T47D (cell line): ENCODE measurements around a stretch of chr11.

GRCh38 chr11:10187265-10187958, 106.6 kb downstream of the SBF2 start:
- RRBS: no CpG with 5 or more reads among the region's 4 CpGs

GRCh38 chr11:10288754-10289429, 5.1 kb downstream of the SBF2 start:
- RRBS: no CpG with 5 or more reads among the region's 16 CpGs

- RRBS: 44% methylated on average over 2 of the region's 10 CpGs
Observed at GRCh38 chr11:10289757-10290399, 4.1 kb downstream of the SBF2 start.

- RRBS: no CpG with 5 or more reads among the region's 4 CpGs
Observed at GRCh38 chr11:10318485-10318955, 13.6 kb downstream of the ADM start.

- RRBS: no CpG with 5 or more reads among the region's 2 CpGs
Observed at GRCh38 chr11:10388182-10388452, 66.9 kb upstream of the AMPD3 start.

GRCh38 chr11:10455799-10456886, 1.1 kb downstream of the AMPD3 start:
- RRBS: 65% methylated on average over 4 of the region's 20 CpGs

DNA sequence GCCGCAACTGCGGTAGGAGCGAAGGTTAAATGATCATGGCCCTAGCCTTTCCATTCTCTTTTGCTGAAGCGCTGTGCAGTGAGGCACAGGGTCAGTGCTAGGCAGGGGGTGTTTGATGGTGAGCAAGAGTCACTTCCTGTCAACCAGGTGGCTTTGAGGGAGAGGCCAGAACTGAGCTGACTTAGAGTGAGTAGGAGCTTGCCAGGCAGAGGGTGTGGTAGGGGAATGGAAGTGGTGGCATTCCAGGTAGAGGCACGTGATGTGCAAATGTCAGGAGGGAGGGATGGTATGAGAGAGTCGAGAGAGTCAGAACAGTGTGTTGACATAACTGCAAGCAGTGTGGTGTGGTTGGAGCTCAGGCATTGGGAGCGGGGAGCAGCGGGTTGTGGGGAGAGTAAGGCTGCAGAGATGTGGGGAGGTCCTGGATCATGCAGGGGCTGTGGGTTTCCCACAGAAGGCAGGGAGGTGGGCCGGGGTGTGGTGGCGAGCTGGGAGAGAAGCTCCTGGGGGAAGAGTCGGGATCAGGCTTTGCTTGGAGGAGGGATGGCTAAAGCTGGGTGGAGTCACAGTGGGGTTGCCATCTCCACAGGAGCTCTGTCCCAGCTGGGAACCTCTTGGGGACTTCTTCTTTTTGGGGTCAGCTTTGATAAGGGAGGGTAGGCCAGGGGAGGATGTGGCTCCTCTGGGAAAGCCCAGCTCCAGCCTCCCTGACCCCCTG, 33.3 kb downstream of the AMPD3 start:
- RRBS: no CpG with 5 or more reads among the region's 11 CpGs

GRCh38 chr11:10507892-10508506, 33.0 kb downstream of the RNF141 start:
- RRBS: no CpG with 5 or more reads among the region's 23 CpGs

DNA sequence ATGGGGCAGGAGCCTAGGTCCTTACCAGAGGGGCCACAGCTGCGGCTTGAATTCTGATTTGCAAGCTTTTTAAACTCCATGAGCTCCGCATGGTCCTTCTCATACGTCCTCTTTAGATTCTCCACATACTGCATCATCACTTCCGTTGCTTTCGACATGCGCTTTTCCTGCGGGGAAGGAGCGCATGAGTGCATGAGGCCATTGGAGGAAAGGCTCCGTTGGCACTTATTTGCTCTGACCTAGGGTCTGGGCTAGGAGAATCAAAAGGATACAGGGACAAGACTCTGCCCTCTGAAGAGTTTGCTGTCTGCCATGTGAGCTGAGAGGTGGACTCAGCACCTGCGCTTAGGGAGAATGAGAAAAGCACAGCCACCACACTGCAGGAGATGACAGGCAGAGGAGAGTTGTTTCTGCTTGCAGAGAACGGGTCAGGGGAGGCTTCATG, 32.5 kb upstream of the LYVE1 start:
- RRBS: no CpG with 5 or more reads among the region's 11 CpGs

DNA sequence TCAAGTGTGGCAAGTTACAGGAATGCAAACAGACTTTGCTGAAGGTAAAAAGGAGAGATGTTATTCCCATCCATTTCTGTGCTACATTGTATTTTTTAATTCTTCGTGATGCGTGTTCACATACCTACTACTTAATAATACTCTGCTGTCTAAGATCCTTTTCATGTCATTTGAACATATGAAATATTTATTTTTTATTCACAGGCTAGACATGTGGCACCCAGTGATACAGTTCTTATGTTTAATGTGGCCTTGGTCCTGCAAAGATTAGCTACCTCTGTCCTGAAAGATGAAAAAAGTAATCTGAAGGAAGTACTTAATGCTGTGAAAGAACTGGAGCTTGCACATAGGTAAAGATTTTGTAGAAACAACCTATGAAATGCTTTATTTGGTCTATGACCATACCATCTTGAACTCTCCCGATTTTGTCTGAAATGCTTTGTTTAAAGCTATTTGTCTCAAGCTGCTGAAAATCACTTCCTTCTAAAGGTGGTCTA, 19.3 kb downstream of the CTR9 start:
- RRBS: no CpG with 5 or more reads among the region's 3 CpGs

DNA sequence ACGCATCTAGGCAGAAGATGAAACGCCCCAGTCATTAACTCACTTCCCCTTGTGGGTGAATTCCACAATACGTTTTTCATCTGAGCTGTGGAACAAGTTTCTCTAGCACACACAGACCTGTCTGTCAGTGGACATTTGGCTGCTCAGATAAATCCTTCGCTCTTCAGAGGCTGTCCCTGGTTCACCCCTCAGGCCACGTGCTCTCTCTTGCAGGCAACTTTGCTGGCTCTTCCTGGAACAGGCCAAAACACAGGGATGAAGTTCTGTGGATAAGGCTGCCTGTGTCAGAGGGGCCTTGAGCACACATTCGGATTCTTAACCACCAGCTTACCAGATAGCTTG, 42.1 kb upstream of the ZBED5 start:
- RRBS: no CpG with 5 or more reads among the region's 6 CpGs

- RRBS: no CpG with 5 or more reads among the region's 2 CpGs
Observed at GRCh38 chr11:10927461-10927915, 69.6 kb upstream of the ZBED5 start.

GRCh38 chr11:10932050-10932556, 74.2 kb upstream of the ZBED5 start:
- RRBS: no CpG with 5 or more reads among the region's 7 CpGs

DNA sequence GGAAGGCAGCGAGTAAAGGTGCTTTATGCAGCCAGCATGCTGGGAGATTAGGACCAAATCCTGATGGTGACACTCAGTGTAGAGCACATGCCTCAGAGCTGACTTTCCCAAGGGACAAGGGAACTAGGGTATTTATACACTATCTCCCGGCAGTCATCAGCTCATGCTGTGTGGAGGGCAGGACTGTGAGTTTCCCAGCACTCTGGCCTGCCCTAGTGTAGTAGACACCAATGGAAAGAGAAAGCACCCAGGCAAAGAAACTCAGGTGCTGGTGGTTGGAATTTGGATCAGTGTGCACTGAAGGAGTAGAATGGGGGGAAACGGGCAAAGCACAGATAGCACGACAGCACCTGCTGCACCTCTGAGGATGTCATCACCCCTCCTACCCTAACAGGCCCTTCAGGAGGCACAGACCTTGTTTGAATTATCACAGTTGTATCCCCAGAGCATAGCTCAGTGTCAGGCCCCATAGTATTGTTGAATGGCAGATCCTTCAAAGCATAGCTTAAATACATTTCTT, 128.4 kb upstream of the CSNK2A3 start:
- RRBS: no CpG with 5 or more reads among the region's 4 CpGs

DNA sequence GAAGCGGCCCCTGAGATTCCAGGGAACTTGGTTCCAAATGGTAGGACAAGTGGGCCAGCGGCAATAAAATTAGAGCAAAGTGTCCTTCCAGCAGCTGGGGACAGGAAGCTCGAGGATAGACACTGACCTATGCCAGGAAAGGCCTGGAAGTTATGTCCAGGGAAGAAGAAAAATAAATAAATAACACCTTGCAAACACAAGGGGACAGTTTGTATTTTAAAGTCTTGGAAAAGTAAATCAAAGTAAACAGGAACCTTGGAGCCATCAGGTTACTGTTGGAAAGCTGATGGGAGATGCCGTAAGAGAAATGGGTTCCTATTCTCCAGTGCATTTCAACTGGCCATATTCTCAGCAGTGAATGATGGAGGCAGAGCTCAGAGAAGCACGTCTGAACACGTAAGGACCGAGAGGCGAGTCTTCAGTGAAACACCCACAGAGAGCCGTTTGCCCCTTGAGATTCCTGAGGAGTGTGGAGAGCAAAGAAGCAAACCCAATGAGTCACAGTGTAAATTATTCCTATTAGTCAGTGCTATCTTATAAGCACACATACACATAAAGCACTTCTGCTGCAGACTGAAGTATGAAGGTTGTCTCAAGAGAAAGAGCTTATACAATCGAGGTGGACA, 37.6 kb downstream of the GALNT18 start:
- RRBS: no CpG with 5 or more reads among the region's 10 CpGs

DNA sequence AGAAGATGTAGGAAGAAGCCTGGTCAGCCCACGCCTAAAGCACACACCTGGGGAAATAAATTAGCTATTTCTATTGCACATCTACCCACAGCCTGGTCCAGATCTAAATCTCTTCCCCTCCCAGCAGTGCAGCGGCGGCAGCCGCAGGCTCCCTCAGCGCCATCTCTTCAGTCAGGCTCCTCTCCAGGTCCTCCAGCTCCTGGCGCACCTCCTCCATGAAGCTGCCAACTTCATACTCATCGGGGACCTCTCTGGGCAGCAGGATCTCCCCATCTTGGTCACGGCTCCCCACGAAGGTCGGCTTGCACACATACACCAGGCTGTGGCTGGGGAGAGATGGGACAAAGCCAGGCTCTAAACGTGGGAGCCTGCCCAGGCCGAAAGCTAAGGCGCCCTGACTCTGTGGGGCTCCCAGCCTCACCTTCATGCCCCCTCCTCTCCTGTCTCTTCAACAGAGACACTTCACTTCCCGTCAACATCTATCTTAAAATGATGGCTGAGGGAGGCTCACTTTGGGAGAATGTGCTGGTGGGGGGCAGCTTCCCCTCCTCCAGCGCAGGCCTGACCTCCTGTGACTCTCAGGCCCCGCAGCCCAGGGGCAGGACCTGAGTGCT, 44.0 kb downstream of the DKK3 start:
- RRBS: no CpG with 5 or more reads among the region's 16 CpGs

GRCh38 chr11:11966780-11967157, 41.7 kb downstream of the DKK3 start:
- RRBS: 6% methylated on average over 2 of the region's 7 CpGs

DNA sequence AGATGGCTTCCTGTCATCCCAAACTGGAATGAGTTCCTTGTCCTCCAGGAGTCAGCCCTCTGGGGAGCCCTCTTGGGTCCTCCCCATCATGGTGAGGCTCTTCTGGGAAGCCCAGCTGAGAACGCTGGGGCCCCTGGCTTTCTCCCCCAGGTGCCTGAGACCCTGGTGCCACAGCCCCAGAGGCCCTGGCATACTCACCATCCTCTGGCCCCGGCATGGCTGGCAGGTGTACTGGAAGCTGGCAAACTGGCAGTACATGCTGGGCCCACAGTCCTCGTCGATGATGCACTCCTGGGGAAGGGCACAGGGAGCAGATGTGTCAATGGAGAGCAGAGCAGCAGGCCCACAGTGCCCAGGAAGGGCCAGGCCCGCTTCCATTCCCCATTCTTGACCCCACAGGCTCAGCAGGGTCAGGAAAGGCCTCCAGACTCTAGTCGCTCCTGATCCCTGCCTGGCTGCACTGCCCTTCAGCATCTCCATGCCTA, 40.2 kb downstream of the DKK3 start:
- RRBS: no CpG with 5 or more reads among the region's 6 CpGs

DNA sequence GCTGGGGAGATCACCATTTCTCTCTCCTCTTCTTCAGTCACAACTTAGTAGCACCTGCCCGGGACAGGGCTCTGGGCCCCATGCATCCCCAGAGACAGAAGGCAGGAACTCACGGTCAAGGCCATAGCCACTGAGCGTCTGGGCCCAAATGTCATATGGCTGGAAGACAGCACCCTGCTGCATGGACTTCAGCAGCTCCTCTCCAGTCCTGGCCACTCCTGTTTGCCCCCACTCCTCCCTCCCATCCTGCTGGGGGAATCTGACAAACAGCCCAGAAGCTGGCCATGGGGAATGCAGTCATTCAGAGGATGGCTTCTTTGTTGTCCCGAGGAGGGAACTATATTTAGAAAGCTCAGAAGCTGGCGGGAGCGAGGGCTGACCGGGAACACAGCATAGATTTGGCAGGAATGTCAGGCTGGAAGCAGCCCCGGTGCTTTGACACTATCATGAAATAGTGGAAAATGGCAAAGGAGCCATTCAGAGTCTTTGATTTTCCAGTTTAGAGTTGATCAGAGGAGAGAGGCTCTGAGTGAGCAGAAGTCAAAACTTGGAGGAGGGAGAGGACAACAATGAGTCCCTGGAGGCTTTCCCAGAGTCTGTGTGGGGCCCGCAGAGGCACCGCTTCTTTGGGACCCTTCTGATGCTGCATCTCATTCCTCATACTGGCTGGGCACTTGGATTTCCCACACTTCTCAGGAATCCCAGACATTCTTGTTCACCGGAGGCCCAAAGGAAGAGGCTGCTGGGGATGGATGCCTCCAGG, 34.9 kb downstream of the DKK3 start:
- RRBS: 93% methylated on average over 1 of the region's 11 CpGs

DNA sequence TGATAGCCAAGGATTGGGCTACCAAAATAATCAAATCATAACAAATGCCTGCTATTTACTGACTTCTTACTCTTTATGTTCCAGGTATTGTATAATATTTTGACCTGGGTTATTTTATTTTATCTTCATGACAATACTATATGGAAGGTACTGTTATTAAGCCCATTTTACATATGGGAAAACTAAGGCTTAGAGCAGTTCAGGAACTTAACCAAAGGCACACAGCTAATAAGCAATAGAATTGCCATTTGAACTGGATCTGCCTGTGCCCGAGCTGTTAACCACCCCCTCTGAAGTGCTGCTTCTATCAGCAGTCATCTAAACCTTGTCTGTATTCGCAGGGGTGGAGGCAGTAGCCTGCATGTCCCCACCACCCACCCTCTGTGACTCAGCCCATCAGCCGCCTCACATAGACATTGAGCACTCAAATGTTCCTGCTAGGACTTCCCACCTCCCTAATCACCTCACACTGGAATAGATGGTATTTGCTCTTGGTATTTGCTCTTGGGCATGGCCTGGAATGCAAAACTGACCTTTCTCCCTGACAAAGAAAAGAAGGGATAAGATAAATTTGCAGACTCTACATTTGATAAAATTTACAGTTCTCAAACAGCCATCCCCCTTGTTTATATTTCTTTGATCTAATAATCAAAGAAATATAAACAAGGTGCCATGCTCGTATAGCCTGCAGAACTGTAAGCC, 16.2 kb downstream of the DKK3 start:
- RRBS: no CpG with 5 or more reads among the region's 4 CpGs